BJ (cell line): ENCODE measurements around a stretch of chr2.

DNA sequence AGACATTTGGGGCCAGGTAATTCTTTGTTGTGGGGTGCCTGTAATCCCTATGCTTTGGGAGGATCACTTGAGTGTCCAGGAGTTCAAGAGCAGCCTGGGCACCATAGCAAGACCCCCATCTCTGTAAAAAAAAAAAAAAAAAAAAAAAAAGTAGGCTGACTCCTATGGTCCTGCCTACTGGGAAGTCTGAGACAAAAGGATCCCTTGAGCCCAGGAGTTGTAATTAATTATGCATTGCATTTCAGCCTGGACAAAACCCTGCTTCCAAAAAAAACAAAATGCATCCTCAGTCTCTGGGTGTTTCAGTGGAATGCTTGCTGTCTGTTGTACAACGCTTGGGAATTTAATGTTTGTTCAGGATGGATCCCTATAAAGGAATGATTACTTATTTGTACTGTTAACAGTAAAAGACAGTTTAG, 3.4 kb downstream of the RPS27A start:
- CAGE, long polyA plus RNA, result no peak
- RRBS, result no CpG with 5 or more reads among the region's 1 CpG

GRCh38 chr2:55268191-55269094, 588 bp downstream of the MTIF2 start:
- CAGE, long polyA plus RNA, result no peak
- RRBS, result no CpG with 5 or more reads among the region's 29 CpGs

GRCh38 chr2:55989335-55990178, 66.0 kb upstream of the EFEMP1 start:
- CAGE, long polyA plus RNA, result no peak
- RRBS, result no CpG with 5 or more reads among the region's 8 CpGs

DNA sequence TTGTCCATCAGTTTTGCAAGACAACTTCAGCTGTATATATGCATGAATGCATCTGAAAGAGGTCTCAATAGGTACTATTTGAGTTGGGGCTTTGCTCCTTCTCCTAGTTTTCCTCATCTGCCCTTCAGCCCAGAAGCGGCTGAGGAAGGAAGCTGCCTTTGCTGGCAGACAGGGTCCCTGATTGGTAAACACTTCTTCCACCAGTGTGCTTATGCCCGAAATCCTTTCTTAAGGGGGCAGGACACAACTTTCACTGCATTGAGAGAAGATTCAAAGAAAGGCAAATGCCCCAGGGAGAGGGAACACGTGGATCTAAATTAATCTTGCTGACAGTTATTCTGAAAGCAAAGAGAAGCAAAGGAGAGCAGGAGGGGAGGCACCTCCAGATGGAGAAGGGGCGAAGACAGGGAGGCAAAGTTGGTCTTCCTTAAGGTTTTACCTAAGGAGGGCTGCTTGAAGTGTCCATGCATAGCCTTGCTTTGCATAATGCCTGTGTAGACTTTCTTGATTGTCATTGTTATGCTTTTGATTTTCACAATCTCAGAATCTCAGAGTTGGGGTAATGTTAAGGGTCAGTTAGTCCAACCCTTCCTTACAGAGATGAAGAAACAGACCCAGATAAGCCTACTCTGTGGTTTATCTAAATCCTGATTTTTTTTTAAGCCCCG, 92.2 kb upstream of the EFEMP1 start:
- CAGE, long polyA plus RNA, result no peak
- RRBS, result no CpG with 5 or more reads among the region's 5 CpGs

DNA sequence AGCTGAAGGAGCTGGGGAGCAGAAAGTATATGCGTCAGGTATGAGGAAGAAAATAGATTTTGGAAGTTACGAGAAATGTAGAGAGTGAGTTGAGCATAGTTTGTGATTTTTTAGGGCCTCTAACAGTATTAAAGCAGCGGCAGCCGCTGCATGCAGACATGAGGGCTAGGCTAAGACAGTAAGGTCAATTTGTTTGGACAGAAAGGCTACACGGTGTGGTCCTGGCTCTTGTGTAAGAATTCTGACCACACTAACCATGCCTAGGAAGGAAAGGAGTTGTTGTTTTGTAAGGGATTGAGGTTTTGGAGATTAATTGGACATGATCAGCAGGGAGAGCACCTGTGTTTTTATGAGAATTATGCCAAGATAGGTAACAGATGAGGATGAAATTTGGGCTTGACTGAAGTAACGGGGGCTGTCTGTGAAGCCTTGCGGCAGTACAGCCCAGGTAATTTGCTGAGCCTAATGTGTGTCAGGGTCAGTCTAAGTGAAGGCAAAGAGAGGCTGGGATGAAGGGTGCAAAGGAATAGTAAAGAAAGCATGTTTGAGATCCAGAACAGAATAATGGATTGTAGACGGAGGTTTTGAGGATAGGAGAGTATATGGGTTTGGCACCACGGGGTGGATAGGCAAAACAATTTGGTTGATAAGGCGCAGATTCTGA, 68.9 kb downstream of the VRK2 start:
- CAGE, long polyA plus RNA, result no peak
- RRBS, result no CpG with 5 or more reads among the region's 10 CpGs

DNA sequence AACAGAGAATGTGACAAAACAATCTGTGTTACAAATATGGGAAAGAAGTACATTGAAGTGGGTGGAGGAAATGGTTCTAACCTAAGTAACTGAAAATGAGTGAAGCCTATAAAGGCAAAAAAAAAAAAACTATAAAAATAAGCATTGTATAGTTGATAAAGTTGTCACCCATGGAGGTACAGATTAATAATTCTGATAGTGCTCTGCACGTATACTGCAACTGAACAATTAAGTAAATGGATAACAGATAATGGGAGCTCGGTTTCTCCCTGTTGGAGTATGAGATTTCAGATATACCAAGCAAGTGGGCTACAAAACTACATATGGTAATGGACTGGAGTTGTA, 22.6 kb downstream of the FANCL start:
- CAGE, long polyA plus RNA, result no peak
- RRBS, result no CpG with 5 or more reads among the region's 2 CpGs

GRCh38 chr2:59887910-59888329, 665.5 kb downstream of the BCL11A start:
- CAGE, long polyA plus RNA, result no peak
- RRBS, result no CpG with 5 or more reads among the region's 5 CpGs

GRCh38 chr2:60053670-60053989, 499.8 kb downstream of the BCL11A start:
- CAGE, long polyA plus RNA, result no peak
- RRBS, result no CpG with 5 or more reads among the region's 4 CpGs

- CAGE, long polyA plus RNA, result no peak
- RRBS, result no CpG with 5 or more reads among the region's 6 CpGs
These were observed 202.6 kb downstream of the BCL11A start for GRCh38 chr2:60350787-60351340.

- CAGE, long polyA plus RNA, result no peak
- RRBS, result no CpG with 5 or more reads among the region's 11 CpGs
These were observed 135.9 kb downstream of the BCL11A start for GRCh38 chr2:60417545-60418019.

DNA sequence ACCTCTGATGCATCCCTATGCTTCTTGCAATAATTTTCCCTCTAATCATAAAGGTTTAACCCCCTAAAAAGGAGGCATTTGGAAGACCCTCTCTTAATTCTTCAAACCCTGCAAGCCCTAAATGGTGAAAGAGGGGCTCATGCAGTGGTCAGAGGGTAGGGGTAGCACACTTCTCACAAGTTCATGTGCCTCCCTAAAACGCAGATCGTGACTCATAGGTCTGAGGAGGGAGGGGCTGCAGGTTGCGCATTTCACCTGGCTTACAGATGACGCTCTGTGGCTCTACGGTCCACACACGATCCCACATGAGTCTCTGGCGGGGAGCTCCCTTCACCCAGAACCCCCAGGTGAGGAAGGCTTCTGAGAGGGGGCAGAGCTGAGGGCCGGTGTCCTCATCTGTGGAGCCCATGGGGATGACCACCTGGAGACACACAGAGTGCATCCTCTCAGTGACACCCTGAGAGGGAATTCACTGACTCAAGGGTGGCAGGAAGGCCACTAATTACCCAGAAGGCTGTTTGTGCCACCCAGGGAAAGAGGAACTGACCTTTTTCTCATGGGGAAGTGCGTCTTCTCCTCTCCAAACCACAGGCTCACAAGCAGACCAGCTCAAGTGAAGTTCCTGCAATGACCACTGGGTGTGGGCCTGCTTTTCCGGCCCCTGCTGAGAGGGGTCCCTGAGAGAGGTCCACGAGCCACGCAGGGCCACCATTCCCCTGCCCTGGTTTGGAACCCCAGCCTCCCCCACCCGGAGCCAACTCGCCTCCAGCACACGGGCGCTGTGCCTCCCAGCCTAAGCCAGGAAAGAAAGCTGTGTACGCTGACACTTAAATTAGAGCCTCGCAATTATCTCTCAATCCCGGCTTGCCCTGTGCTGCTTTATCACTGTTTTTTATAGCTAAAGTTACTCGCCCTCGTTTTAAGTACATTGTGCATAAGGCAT, 114.2 kb downstream of the BCL11A start:
- CAGE, long polyA plus RNA, result no peak
- RRBS, result 65% methylated on average over 7 of the region's 21 CpGs

- CAGE, long polyA plus RNA, result start-site peak on the minus strand at chr2:60516591-60516702, 9 and 13 reads in 2 replicates
- RRBS, result no CpG with 5 or more reads among the region's 7 CpGs
These were observed 37.1 kb downstream of the BCL11A start for GRCh38 chr2:60516335-60516766.

DNA sequence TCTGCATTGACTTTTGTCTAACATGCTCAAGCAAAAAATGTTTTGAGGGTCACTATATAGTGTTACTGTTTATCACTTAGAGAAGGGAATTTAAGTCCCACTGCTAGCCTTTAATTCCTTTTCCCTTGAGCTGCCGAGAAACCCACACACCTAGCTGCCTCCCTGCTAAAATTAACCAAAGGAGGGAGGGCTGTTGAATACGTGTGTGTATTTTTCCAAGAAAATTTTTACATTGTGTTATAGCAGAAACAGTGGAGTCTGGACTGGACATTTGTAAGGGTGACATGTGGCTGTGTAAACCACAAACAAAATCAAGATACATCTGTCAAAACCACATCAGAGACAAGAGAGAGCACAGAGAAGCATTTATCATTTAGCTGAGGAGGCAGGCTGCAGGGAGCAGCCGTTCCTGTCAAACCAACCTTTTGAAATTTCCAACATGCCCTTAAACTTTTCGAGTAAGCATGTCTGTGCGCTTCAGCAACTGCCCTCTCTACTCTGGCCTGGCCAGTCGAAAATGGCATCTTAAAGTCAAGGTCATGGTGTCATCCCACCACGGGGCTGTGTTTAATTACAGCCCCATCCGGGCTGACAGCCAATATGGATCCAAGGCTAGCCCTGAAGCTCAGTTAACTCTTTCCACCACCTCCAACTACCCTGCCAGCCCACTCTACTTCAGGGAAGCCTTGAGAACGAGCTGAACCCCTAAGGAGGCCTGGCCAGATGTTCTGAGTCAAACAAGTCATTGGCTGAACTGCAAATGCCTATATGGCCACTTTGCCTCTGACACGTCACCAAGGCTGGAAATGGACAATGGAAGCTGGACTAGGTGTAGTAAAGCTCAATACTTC, 8.4 kb downstream of the BCL11A start:
- CAGE, long polyA plus RNA, result no peak
- RRBS, result no CpG with 5 or more reads among the region's 10 CpGs

DNA sequence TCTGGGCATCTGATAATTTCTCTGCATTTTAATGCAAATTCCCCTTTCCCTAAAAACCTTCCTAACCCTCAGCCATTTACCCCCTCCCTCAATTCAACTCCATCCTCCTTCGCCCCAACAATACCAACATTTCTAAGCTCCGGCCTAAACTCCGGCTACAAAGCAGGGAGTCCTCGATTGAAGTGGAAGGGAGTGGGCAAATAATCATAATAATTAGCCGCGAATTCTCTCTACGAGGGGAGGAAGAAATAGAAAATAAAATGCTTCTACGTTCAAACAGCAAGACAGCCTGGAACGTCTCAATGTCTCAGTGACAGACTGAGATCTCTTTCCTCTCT, 4.6 kb downstream of the BCL11A start:
- CAGE, long polyA plus RNA, result no peak
- RRBS, result no CpG with 5 or more reads among the region's 9 CpGs

DNA sequence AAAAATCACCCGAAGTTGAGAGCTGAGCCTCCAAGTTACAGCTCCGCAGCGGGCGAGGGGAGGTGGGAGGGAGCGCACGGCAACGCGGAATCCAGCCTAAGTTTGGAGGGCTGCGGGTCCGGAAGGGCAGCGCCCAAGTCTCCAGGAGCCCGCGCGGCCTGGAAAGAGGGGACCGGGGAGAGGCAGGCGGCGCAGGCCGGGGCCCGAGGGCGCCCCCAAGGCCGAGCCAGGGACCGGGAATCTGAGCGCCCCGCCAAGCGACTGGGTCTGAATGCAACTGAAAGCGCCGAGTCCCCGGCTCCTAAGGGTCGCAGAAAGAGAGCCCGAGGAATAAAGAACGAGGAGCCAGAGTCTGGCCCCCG, 786 bp upstream of the BCL11A start:
- CAGE, long polyA plus RNA, result no peak
- RRBS, result 2% methylated on average over 21 of the region's 32 CpGs

GRCh38 chr2:60735476-60736094, 20.5 kb upstream of the PAPOLG start:
- CAGE, long polyA plus RNA, result no peak
- RRBS, result no CpG with 5 or more reads among the region's 46 CpGs

DNA sequence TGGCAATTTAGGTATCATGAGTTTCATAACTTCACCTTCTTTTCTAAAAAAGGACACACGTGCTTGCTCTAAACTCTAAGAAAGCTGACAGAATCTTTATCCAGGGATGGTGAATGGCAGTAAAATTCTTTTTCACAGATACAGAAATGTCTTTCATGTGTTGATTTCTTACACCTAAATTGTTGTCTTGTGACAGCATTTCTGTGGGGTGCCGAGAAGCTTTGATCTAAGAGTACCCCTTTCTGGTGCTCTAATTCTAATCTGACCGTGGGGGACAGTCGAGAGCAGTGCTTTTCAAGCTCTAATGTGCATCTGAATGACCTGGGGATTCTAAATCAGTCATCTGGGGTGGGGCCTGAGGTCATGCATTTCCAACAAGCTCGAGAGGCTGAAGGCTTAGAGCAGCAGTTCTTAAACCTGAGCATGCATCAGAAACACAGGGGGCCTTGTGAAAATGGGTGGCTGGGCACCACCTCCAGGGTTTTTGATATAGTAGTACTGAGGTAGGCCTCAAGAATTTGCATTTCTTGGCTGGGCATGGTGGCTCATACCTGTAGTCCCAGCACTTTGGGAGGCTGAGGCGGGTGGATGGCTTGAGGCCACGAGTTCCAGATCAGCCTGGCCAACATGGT, 42.0 kb upstream of the REL start:
- CAGE, long polyA plus RNA, result no peak
- RRBS, result no CpG with 5 or more reads among the region's 7 CpGs

- CAGE, long polyA plus RNA, result no peak
- RRBS, result no CpG with 5 or more reads among the region's 4 CpGs
These were observed 17.7 kb downstream of the REL start for GRCh38 chr2:60898939-60899524.

- CAGE, long polyA plus RNA, result no peak
- RRBS, result no CpG with 5 or more reads among the region's 2 CpGs
These were observed 46.1 kb upstream of the C2orf74 start for GRCh38 chr2:61115790-61116398.

- CAGE, long polyA plus RNA, result no peak
- RRBS, result no CpG with 5 or more reads among the region's 5 CpGs
These were observed 25.1 kb downstream of the C2orf74 start for GRCh38 chr2:61186993-61187633.